Neural cell (in vitro differentiated cells): ENCODE measurements around a stretch of chr10.

DNA sequence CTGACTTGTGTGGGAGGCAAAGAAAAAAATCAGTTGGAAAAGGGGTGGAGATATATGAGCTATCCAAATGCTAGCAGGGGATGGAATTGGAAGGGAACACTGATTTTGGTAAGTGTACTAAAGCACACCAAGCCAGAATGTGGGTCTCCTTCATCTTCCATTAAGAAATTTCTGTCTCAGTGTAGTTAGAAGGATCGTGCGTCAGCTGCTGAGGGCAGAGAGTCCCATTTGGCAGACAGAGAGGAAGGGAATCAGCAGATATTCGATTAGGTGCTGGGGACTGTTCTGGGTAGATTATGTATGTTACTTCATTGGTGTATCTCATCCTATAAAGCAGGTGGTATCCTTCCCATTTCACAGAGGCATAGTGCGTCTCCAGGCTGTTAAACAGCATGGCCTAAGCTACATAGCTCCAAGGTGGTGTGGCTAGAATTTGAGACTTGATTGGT, 530 bp downstream of the ACSL5 start:
- RAMPAGE, long total RNA, result no peak

- RAMPAGE, long total RNA, result no peak
These were observed 166.4 kb upstream of the TCF7L2 start for GRCh38 chr10:112783629-112784060.

GRCh38 chr10:112835797-112836500, 114.1 kb upstream of the TCF7L2 start:
- RAMPAGE, long total RNA, result no peak

GRCh38 chr10:112915362-112916040, 34.5 kb upstream of the TCF7L2 start:
- RAMPAGE, long total RNA, result no peak

- RAMPAGE, long total RNA, result no peak
These were observed 255 bp upstream of the TCF7L2 start for GRCh38 chr10:112949799-112950185.

- RAMPAGE, long total RNA, result no peak
These were observed 46.7 kb downstream of the TCF7L2 start for GRCh38 chr10:112996580-112997400.

GRCh38 chr10:113053606-113054385, 103.7 kb downstream of the TCF7L2 start:
- RAMPAGE, long total RNA, result no peak

DNA sequence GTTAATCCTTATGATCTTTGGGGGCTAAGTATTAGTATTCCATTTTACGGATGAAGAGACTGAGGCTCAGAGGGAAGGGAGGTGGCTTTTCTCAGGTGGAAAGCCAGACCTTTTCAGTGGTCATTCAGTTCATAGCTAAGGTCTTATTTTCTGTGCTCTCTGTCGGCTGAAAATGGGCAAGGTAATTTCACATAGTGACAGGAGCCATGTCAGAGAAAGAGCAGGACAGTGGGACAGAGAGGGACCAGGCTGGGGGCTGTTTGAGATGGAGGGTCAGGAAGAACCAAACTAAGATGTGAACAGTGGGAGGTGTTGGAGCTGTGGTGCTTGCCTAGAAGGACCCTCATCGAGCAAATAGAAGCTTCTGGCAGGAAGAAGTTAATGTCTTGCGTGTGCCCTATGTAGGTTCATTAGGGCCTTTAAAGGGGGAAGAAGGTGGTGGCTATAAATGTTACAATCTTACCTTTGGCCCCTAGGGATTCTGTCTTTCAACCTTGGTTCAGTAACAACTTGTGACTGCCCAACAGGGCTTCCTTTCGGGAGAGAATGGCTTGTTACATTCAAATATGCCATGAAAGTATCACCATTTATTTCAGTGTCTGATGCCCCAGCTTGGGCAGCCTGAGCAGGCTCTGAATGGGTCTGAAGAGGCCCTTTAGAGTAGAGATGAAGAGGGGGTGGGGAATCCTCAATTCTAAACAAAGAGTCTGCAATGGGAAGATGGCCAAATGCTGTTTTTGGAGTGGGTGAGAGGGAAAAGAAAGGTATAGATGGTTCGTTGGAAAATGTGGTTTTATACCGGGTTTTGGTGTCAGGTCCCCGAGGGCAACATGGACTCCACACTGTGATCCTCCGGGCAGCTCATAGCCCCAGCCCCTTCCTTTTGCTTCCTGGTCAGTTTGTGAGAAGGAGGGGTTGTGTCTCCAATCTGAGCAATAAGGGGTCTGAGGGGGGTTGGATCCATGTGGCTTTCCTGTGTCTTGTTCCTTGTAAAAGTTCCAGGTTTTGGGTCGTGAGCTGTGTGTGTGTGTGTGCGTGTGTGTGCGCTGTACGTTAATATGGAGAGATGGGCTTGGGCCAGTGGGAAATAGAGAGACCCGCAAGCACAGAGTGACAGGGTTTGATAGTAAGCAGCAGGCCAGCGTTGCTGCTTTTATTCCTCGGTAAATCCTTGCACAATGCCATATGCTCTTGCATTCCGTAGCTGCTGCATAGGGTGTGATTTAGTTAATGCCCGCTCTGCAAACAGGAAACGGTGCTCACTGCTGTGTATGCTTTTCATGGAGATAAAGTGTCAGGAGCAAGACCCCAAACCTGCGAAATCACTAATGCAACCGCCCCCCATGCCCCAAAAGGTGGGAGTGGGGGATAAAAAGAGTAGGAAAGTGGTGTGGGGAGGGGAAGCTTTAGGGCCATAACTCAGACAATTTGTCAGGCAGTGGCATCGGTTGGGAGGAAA, 108.2 kb downstream of the TCF7L2 start:
- RAMPAGE, long total RNA, result no peak

- RAMPAGE, long total RNA, result no peak
These were observed 183.5 kb downstream of the TCF7L2 start for GRCh38 chr10:113133571-113133873.

GRCh38 chr10:113147986-113148507, 198.0 kb downstream of the TCF7L2 start:
- RAMPAGE, long total RNA, result no peak

DNA sequence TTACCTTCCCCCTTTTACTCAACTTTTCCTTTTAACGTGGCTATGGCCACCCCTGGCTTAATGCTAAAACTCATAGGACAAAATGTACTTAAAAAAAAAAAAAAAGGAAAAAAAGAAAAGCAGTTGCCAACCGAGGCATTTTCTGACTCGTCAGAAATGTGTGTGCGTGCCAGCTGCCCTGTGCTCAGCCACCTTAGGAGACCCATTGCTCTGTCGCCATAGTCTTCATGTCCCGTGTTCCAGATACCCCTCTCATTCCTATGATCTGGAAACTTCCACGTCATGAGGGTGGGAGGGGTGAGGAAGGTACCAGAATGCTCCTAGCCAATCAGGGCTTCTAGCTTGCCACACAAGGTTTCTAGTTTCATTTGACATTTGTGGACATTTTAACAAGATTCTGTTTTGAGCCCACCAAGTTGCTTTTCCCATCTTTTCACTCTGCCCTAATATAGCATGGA, 212.9 kb downstream of the TCF7L2 start:
- RAMPAGE, long total RNA, result no peak

DNA sequence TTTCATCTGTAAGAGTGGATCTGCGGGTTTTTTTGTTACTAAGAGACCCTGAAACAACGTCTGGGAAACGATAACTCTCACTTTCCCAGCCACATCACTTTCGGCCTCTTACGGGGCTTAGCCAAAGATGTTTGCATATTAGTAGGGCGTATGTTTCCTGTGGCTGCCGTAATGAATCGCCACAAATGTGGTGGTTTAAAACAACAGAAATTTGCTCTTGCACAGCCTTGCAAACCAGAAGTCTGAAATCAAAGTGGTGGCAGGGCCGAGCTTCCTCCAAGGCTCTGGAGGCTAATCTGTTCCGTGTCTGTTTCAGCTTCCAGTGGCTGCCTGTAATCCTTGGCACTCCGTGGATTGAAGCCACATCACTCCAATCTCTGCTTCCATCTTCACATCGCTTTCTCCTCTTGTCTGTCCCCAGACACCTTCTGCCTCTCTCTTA, 220.1 kb downstream of the TCF7L2 start:
- RAMPAGE, long total RNA, result no peak

GRCh38 chr10:113463811-113464215, 89.0 kb upstream of the HABP2 start:
- RAMPAGE, long total RNA, result no peak

DNA sequence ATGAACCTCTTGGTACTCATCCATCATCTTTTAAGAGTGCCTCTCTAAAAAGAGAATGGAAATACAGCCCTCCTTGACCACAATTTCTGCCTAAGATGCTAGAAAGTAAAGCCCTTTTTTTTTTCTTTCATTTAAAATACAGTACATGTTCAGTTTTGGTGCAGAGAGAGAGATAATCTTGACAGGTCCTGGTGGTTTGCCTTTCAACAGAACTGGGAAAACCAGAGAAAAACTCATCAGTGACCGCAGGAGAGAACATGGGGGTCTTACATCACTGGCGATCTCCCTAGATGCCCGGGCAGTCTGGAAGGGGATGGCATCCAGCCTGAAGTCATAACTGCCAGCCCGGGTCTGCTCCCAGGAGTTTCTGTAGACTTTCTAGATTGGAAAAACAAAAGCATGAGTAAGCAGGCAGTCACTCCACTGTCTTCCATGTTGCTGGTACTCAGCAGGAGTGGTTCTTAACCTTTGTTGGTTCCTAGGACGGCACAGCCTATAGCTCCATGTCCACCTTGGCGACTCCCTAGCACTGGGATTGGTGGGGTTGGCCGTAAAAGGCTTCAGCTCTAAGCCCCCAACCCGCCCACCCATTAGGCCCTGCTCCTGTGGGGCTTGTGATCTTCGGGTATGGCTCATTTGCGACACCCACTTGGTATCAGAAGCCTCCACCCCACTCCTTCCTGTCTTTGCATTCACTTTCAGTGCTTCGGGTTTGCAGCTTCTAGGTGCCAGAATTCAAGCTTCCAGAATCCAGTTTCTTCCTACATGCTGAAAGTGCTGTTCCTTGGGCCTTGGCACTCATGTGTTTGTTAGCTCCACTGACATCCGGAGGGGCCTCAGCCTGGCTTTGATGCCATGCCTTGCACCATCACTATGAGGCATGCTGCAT, 39.3 kb downstream of the HABP2 start:
- RAMPAGE, long total RNA, result no peak

DNA sequence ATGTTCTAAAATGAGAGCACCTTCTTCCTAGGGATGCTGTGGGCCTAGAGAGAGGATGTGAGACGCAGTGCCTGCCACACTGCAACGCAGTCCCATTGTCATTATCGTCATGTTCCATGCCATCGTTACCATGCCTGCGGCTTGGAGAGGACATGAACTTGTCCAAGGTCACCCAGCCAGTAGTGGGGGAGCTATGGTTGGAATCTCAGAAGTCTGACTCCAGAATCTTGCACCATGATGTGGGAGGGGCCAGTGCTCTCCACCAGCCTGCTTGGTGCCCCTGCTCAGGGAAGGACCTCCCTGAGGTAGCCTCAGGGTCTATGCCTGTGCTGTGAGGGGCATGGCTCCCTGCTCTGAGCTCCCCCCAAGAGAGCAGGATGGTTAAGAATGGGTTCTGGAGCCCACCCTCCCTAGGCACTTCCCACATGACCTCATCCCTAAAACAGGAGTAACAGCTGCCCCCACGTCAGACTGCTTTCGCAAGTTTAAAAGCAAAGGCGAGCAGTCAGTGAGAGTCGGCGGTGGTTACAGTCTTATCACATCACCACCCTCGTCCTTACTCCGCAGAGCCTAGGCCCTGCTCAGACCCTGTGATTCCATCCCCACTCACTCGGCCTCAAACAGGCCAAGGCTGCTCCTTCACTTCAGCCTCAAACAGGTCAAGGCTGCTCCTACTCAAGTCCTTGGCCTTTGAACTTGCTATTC, 50.4 kb downstream of the HABP2 start:
- RAMPAGE, long total RNA, result no peak

DNA sequence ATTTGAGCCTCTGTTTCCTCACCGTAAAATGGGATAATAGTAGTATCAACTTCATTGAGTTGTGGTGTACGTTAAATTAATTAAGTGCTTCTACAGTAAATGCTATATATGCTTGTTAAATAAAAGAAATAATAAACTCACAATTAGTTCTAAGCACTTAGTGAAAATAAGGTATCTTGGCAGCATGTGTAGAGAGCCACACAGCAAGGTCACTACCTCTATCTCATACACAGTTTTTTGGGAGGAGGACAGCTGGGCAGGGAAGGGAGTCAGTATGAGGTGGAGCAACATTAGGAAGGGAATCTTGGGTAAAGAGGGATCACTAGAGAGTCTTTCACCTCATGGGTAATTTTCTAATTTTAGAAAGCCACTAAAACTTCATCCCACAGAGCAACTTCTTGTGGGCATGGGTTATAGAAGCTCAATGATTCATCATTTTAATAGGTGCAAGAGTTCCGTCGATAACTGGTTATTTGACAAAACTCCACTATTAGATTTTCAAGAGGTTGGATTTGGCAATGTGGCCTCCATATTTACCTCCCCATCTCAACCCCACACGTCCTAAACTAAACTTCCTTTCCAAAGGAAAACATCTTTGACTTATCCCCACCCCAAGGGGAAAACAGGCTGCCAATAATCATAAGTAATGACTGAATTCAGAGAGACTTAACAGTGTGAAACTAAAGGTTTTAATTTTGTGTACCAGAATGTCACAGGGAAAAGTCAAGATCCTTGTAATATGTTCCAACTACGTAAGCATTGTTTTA, 2.5 kb downstream of the NRAP start:
- RAMPAGE, long total RNA, result no peak

GRCh38 chr10:113681848-113682418, 2.2 kb downstream of the CASP7 start:
- RAMPAGE, long total RNA, result no peak

DNA sequence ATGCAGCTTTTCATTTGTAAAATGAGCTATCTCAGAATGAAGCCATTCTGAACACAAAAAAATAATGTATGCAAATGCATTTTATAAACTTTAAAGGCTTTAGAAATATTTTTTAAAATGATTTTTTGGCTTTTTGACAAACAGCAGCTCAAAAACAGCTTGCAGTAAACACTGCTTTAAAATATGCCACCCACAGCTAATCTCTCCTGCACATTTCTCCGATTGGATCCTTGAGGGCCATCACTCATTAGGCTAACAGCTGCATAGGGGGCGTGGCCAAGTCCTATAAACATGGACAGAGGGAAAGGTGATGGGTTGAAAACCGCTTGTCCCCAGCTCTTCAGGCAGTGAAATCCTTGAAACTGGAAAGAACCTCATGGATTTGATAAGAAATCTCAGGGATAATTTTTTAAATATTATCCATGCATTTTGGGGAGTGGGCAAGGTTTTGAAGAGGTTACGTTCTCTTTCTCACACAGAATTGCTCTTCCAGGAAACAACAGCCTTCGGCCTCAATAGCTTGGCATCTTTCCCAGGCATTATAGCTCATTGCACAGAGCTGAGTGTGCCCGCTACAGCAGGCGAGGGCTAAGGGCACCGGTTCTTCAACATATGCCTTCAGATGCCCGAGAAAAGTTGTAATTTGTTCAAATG, 1.6 kb downstream of the PLEKHS1 start:
- RAMPAGE, long total RNA, result no peak

DNA sequence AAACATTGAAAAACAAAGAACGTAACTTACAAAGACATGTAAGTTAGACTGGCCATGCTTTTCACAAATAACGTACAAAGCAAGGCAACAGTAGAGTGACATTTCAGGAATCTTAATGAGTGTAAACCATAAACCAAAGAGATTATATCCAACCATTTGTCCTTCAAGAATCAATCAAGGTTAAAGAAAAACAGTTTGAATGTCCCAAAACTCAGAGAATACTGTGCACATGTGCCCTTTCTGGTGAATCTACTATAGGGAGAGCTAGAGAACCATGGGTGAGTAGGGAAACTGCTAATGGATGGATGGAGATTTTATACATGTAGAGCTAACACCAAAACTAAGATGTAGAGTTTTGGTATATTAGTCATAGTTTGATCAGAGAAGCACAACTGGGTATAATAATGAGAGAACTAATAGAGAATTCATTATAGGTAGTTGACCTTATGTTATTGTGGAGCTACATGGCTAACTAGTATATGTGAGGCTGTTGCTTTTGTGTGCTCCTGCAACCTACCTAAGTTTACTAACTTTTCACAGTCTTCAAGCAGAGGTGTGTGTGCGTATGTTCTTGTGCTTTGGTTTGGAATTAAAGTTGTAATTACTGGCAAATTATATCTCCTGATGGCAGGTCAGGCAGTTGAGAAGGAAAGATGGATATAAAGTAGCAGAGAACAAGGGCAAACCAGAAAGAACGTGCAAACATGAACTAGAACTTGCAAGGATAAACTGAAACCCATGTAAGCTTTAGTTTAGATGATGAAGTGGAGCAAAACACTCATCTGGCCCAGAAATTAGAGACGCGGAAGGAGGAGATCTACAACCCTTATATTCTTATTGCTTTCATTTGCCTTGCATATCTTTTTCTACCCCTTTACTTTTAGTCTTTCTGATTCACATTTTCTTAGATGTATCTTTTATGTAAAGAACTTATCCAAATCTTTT, 18.8 kb downstream of the NHLRC2 start:
- RAMPAGE, long total RNA, result no peak

- RAMPAGE, long total RNA, result no peak
These were observed 2.3 kb upstream of the ADRB1 start for GRCh38 chr10:114041361-114041775.